Gastrocnemius medialis (tissue), 3 donors: ENCODE measurements around a stretch of chr9.

- PRO-cap, result no peak
- RAMPAGE, long total RNA, 3 experiments, result no peak in any of the 3 experiments
Observed at GRCh38 chr9:3740640-3741103, 214.9 kb upstream of the RFX3 start.

DNA sequence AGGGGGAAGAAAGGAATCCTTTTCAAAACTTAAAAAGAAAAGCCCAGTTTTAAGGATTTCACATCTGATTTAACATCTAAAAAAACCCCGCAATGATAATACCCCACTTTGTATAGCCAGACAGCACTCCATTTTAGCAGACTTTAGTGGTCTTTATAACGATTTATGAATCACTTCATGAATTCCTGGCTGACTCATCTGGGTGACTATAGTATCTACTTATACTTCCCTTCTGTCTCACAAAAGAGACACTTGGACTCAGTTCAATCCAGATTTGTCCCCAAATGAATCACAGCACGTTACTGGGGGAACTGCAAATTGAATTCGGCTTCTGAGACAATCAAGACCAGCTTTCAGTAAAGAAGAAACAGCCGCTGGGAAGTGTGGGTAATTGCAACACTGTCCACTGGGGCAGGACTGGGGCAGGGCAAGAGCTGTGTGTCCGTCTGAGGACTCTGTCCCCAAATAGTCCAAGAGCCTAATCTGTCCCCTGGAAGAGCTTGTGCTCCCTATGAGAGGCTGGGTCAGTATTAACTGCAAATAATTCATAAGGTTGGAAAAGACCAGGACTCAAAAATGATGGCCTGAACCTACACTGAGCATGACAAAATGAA is 337.3 kb upstream of the RFX3 start:
- PRO-cap, result no peak
- RAMPAGE, long total RNA, 3 experiments, result no peak in any of the 3 experiments

DNA sequence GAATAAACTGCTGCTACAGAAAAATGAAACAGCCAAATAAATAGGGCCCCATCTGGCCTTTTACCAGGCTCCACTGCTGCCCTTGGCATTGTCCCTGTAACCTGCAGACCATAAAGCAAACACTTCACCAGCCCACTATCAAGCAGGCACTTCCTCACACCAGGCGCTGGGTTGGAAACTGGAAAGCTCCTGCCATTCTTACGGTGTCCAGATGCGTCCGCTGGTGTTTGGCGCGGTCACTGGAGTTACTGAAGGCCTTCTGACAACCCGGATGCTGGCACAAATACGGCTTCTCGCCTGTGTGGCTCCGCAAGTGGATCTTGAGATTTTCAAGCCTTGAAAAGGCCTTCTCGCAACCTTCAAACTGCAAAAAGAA is 363.1 kb downstream of the GLIS3 start:
- PRO-cap, result no peak
- RAMPAGE, long total RNA, 3 experiments, result no peak in any of the 3 experiments

- PRO-cap, result no peak
- RAMPAGE, long total RNA, 3 experiments, result no peak in any of the 3 experiments
Observed at GRCh38 chr9:4109714-4110443, 190.0 kb downstream of the GLIS3 start.

DNA sequence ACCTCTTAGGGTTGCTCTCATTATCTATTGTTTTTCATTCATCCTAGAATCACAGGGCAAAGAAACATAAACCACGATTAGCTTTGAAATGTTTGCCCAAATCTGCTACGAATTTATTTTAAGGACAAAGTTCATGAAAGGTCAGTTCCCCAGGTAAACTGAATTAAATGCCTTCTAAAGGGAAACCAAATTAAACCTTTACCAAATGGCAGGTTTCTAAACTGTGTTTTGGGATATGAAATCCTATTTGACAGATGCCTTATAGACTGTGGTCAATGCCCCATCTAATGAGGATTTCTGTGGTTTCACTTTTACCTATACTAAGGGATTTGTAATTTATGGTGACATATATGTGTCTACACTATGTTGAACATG is 188.6 kb downstream of the GLIS3 start:
- PRO-cap, result no peak
- RAMPAGE, long total RNA, 3 experiments, result no peak in any of the 3 experiments

GRCh38 chr9:4237789-4238547 is 61.9 kb downstream of the GLIS3 start:
- PRO-cap, result no peak
- RAMPAGE, long total RNA, 3 experiments, result no peak in any of the 3 experiments

- PRO-cap, result no peak
- RAMPAGE, long total RNA, 3 experiments, result no peak in any of the 3 experiments
Observed at GRCh38 chr9:4615132-4615715, 46.9 kb upstream of the PLPP6 start.

DNA sequence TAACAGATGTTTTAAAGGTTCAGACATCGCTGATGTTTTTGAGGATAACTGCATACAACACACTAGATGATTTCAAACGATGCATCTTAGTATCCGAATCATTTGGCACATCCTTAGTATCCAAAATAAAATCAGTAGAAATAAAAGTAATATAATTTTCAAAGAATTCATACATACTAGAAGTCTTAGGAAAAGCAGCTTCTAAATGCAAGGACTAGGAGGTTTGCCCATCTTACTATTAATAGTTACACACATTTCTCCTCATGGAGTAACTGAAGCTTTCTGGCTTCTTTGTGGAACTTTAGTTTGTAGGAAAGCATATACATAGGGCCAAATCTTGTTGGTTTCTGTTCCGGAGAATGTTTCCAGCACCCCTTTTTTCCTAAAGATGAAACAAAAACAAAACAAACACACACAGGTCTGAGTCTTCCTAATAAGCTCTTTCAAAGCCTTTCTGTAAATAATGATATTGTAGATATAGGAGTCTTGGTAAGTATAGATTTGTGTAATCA is 28.2 kb downstream of the AK3 start:
- PRO-cap, result no peak
- RAMPAGE, long total RNA, 3 experiments, result no peak in any of the 3 experiments

GRCh38 chr9:4731415-4732275 is 9.4 kb downstream of the AK3 start:
- PRO-cap, result no peak
- RAMPAGE, long total RNA, 3 experiments, result no peak in any of the 3 experiments

- PRO-cap, result no peak
- RAMPAGE, long total RNA, 3 experiments, result no peak in any of the 3 experiments
Observed at GRCh38 chr9:4733416-4734307, 7.3 kb downstream of the AK3 start.

GRCh38 chr9:4798209-4798733 is 5.5 kb downstream of the RCL1 start:
- PRO-cap, result no peak
- RAMPAGE, long total RNA, 3 experiments, result no peak in any of the 3 experiments

DNA sequence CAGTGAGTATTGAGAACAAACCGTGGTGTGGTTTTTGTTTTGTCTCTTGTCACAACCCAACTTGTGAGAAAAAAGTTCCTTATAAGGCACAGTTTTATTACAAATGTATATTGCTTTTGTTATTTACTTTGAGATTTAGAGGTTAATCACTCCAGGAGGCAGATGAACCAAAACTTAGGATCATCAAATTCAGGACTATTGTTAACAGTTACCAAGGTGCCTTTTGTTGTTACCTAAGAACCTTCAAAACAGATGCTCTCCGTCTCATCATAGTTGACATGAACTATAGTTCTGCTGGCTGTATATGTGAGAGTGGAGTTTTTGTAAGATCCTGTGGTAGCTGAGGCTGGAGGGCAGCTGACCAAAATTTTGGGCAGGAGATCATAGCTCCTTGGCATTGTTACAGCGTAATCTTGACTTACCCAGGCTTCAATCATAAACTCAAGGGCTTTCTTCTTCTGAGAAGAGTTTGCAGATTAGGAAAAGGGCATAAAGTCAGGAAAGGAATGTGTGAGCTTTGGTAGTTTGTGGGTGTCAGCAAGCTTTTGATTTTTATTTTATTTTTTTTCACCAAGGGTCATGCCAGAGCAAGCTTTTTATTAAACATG is 34.4 kb downstream of the RCL1 start:
- PRO-cap, result no peak
- RAMPAGE, long total RNA, 3 experiments, result no peak in any of the 3 experiments

DNA sequence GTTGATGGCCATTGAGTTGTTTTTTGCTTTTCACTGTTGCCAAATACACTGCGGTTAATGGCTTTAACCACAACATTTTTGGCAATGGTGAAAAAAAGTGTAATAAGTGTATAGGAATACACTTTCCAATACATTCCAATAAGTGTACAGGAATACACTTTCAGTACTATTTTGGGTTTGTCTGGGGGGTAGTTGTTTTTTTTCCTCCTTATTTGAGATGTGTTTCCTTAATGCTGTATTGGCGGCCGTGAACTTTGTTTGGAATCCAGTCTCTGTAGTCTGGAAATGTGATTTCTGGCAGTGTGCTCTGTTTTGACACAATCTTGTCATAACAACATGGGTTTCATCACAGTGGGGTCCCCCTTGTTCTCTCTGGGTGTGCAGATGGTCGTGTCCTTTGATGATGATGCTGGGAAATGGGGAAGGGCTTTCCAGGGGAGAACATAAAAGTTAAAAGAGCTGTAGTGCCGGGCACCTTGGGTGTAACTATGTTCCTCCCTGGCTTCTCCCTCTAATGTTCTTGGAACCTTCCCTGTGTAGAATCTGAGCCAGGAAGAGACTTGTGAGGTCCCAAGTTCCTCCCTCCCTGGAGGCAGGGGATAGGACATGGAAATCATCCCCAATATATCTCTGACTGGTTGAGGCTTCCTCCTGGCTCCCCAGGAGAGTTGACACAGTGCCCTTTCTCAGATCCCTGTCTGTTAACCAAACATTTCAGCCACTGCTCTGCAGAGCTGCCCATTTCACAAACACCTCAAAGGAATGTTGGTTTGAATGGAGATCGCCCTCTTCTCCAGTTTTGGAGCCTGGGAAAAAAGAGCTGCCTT is 44.7 kb downstream of the RCL1 start:
- PRO-cap, result no peak
- RAMPAGE, long total RNA, 3 experiments, result no peak in any of the 3 experiments

DNA sequence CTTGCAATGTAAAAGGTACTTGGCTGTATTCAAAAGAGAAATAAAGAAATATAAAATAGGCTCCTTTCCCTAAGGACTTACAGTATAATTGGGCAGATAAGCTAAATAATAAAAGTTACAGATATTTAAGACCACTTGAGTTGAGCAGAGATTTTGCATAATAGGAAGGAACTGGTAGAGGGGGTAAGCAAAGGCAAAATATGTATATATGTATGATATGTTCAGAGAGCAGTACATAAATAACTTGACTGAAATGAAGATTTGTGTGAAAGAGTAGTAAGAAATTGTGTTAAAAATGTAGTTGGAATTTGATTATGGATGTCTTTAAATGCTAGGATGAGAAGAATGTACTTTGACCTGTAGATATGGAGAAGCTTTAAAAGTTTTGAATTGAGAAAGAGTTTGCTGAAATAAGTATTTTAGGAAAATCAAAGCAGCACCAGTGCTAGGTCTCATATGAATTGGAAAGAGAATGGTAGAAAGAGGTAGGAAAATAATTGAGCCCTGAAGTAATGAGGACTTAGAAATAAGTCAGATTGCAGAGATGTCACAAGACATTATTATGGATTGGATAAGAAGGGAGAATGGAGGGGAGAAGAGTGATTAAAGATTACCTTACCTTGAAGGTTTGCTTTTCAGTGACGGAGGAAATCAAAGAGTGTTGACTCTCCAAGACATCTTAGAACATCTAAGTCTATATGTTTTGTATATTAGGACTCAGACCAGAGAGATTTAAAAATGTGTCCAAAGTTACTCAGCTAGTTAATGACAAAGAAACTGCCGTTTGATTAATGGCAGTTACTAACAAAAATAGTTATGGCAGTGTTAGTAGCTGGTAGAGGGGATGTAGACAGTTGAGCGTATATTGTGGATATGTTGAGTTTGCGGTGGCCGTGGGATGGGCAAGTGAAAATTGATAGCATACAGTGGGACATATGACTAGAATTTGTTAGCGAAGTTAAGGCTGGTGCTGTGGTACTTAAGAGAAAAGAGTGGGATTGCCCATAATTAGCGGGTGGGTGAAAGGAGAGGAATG is 4.8 kb downstream of the JAK2 start:
- PRO-cap, result no peak
- RAMPAGE, long total RNA, 3 experiments, result no peak in any of the 3 experiments

DNA sequence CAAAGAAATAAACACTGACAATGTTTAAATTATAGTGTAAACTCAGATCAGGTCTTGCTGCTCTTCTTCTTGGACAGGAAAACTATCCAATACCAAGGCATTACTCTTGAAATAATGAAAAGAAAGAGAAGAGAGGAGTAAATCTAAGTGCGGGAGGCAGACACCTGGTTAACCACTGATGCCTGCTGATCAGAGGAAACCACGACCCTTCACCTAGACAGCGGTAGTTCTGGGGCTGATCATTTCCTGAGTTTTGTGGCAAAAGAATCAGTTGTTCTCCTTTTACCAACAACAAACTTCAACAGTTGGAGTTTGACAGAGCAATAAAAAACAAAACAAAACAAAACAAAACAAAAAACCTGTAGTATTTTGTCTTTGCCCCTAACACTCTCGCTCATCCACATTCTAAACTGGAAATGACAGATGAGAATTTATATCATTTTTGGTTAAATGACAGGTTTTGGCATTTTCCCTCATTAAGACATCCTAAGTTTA is 3.0 kb downstream of the RLN1 start:
- PRO-cap, result no peak
- RAMPAGE, long total RNA, 3 experiments, result no peak in any of the 3 experiments

DNA sequence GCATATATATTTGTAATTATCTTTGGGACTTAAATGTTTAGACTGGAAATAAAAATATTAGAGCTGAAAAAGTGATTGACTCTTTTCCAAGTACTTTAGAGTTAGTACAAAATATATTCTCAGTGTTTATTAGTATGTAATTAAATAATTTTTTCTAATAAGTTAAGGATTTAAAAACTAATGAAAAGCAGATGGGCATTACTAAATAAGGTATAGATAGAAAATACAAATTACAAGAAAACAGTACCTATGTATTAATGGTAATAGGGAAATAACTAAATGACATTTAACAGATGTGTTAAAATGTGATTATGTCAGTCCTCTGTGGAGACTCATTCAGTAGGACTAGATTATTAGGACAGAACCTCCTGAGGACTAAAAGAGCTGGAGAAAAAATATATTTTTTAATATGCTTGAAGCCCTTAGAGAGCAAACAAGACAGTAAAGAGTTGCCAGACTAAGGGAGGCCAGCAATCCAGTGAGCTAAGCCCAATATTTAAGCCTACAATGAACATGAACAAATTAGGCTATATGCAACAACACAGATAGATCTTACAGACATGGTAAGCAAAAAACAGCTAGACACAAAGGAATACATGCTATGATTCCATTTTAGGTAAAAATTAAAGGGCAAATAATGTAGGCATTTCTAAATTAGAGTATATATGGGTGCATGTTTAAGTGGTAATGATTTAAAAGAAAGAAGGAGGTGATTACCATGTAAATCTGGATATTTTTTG is 101.1 kb downstream of the RIC1 start:
- PRO-cap, result no peak
- RAMPAGE, long total RNA, 3 experiments, result no peak in any of the 3 experiments

DNA sequence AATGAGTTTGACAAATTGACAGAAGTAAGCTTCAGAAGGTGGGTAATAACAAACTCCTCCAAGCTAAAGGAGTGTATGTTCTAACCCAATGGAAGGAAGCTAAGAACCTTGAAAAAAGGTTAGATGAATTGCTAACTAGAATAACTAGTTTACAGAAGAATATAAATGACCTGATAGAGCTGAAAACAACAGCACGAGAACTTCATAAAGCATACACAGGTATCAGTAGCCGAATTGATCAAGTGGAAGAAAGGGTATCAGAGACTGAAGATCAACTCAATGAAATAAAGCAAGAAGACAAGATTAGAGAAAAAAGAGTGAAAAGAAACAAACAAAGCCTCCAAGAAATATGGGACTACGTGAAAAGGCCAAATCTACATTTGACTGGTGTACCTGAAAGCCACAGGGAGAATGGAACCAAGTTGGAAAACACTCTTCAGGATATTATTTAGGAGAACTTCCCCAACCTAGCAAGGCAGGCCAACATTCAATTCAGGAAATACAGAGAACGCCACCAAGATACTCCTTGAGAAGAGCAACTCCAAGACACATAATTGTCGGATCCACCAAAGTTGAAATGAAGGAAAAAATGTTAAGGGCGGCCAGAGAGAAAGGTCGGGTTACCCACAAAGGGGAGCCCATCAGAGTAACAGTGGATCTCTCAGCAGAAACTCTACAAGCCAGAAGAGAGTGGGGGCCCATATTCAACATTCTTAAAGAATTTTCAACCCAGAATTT is 52.1 kb downstream of the ERMP1 start:
- PRO-cap, result no peak
- RAMPAGE, long total RNA, 3 experiments, result no peak in any of the 3 experiments

DNA sequence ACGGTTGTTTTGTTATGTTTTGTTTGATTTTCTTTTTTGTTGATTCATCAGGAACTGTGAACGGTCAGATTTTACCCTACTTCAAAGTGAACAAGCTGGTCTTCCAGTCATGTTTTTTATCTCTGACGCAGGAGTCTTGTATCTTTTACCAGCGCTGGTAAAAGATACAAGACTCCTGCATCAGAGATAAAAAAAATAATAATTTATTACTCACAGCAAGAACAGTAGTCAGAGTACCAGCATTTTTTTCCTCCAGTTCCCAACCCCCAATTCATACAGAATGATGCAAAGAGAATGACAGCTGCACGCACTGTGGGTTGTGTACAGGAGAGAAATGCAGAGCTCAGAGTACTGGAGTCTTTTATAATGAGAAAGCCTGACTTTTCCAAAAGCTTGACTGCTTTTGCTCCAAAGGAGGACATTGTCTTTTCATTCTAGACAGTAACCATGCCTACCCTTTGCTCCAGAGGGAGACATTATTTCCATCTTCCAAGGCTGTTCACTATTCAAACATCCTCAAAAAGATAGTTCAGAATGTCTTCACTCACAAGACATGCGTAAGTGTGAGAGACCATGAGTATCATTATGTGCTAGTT is 14.2 kb upstream of the RANBP6 start:
- PRO-cap, result no peak
- RAMPAGE, long total RNA, 3 experiments, result no peak in any of the 3 experiments

- PRO-cap, result no peak
- RAMPAGE, long total RNA, 3 experiments, result no peak in any of the 3 experiments
Observed at GRCh38 chr9:6217894-6218719, 2.5 kb downstream of the IL33 start.

DNA sequence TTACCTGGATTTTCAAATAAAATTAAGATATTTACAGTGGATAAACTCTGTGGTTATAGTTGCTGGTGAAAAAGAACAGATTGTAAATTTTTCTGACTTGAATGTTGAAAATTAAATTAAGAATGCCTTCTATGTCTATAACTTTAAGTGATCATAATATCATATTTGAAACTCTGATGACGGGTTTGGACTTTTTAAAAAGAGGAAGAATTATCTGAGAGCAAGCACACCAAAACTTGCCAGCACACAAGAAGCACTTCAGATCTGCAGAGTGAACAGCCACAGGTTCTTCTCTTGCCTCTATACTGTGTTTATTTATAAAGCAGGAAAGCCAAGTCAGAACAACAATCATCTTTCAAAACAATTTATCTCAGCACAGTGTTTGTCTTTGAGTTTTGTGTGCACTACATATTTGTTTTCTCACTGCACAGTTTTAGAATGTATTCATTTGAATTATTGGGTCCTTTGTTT is 17.8 kb upstream of the UHRF2 start:
- PRO-cap, result no peak
- RAMPAGE, long total RNA, 3 experiments, result no peak in any of the 3 experiments